ENCODE measurements around a stretch of chr2.

- PRO-cap = no peak
Measured at GRCh38 chr2:241674164-241675207, 12.1 kb downstream of the DTYMK start.

DNA sequence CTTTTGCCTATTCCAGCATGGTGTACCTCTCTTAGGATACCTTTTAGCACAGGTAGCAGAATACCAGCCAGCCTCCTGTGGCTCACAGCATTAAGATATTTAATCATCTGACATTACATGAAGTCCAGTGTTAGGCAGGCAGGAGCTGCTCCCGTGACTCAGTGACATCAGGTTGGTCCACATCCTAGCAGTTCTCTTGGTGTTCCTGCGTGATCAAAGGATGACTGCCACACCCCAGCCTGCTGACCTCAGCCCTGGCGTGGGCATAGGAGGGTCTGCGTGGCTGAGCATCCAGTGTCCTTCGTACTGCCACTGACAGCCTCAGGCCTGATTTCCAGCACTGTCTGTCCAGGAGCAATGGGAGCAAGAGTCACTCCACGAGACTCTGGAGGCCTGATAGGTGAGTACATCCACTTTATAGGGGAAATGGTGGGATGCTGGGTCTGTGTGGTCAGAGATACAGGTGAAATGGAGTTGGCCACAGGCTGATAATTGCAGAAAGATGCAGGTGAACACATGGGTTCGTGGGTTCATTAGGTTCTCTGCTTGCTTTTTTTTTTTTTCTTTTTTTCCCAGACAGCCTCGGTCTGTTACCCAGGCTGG lies 3.7 kb upstream of the DTYMK start:
- PRO-cap = no peak

- PRO-cap = no peak
Measured at GRCh38 chr2:241702872-241703508, 1.2 kb downstream of the ING5 start.

DNA sequence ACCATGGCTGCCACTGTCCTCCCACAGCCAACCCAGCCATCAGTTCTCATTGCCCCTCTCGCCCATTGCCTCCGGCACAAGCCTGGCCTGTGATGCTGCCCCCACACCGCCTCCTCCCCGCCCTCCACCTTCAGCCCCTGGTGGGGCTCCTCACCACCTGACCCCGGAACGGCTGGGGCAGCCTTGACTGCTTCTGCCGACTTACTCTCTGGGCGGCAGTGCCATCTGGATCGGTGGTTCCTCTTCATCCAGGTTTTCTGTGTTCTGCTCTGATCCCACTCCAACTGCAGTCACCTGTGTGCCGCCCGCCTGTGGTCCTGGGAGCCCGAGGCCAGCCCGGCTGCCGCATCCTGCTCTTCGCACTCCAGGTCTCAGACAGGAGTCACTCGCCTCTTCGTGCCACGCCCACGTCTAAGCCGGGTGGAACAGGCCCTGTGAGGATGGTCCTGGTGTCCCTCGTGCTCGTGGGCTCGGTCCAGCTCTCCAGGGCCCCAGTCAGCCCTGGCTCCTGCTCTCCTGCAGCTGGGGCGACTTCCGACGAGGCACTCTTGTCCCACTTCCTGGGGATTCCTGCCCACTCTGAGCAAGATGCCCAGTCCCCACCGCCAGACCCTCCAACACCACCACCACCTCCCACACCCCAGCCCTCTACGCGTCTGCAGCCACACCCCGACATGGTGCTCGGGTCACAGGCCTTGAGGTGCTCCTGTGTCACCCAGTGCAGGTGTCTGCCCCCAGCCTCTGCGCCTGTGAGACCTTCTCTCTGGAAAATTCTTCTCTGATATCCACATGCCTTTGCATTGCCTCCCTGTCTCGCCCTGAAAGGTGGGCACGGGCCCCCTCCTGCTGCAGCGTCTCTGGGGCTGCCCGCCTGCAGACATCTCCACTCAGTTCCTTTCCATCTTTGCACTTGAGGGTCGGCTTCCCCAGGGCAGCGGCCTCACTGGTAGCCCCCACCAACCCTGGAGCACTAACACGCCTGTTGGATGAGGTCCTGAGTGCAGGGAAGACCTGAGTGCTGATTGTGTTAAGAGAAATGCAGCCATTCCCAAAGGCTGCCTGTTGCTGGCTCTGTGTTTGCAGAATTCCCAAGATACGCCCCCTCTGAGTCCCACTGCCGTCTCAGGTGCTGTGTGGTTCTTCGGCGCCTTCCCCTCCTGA lies 14.5 kb downstream of the D2HGDH start:
- PRO-cap = no peak

GRCh38 chr2:241778086-241778653 lies 1.5 kb downstream of the GAL3ST2 start:
- PRO-cap = no peak

DNA sequence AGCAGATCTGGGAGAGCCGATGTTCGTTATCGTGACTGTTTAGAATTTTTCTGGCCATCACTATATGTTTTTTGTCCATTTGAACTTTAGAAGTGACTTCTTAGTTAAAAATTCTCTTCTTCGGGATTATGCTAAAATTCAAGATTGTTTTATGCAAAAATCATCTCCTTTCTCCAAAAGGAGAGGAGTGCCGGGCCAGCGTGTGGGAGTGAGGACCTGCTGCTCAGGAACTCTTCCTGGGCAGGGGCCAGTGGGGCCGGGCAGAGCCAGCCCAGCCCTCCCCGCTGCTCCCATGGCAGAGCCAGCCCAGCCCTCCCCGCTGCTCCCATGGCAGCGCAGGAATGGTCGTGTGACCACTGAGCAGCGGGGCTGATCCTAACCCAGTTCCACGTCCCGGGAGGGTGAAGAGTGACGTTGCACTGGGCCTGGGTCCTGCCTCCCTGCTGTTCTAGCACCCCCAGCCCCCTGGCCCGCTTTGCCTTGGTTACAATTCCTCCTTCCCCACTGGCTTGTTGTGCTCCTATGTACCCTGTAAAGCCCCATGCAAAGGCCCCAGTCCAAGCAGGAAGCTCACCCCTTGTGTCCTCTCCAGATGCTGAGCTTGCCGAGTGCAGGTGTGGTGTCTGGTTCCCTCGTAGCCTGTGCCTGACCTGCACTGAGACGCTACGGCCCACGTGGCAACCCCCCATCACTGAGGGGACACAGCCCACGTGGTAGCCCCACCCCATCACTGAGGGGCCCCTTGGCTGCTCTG lies 11.5 kb upstream of the NEU4 start:
- PRO-cap = no peak

DNA sequence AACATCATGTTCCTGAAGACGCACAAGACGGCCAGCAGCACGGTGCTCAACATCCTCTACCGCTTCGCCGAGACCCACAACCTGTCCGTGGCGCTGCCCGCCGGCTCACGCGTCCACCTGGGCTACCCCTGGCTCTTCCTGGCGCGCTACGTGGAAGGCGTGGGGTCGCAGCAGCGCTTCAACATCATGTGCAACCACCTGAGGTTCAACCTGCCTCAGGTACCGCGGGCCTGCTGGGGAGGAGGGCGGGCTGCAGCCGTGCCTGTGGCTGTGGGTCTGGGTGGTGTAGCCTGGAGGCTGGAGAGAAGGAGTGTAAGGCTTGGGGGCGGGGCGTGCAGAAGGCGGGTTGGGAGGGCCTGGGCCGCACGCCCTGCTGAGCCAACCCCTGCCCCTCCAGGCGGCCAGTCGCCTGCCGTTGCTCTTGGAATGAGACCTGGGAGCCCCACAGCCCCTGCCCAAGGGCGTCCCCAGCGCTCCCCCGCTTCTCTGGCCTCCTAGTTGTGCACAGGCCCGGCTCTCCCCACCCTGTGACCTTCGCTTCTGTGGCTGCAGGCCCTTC lies 7.1 kb upstream of the NEU4 start:
- PRO-cap = no peak

- PRO-cap = no peak
Measured at GRCh38 chr2:241804417-241805347, 4.3 kb upstream of the NEU4 start.

DNA sequence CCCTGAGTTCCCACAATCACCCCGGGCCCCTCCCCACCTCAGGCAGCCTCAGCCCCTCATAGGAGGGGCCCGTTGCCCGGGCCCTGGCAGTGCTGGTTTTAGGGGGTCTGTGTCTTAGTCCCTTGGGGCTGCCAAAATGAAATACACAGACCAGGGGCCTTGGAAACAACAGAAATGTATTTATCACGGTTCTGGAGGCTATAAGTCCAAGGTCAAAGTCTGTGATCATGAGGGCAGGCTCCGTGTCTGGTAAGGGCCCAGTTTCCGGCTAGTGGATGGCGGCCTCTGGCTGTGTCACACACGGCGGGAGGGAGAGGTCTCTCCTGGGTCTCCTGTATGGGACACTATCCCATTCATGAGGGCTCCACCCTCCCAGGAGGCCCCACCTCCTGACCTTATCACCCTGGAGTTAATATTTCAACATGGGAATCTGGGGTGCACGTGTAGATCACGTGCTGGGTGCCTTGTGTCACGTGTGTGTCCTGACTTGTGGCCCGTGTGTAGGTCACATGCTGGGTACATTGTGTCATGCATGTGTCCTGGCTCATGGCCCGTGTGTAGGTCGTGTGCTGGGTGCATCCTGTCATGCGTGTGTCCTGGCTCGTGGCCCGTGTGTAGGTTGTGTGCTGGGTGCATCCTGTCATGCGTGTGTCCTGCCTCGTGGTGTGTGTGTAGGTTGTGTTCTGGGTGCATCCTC lies 9.9 kb downstream of the NEU4 start:
- PRO-cap = no peak

- PRO-cap = no peak
Measured at GRCh38 chr2:241867255-241867773, 2.2 kb upstream of the RTP5 start.

- PRO-cap = no peak
Measured at GRCh38 chr2:241915376-241915978, 15.2 kb upstream of the FAM240C start.

DNA sequence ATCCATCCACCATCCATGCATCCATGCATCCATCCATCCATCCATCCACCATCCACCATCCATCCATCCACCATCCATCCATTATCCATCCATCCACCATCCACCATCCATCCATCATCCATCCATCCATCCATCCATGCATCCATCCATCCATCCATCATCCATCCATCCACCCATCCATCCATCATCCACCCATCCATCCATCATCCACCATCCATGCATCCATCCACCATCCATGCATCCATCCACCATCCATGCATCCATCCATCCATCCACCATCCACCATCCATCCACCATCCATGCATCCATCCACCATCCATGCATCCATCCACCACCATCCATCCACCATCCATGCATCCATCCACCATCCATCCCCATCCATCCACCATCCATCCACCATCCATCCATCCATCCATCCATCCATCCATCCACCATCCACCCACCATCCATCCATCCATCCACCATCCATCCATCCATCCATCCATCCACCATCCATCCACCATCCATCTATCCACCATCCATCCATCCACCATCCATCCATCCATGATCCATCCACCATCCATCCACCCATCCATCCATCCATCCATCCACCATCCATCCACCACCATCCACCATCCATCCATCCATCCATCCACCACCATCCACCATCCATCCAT lies 89.8 kb upstream of the FAM240C start:
- PRO-cap = no peak

- PRO-cap = no peak
Measured at GRCh38 chr2:241997553-241998121, 97.4 kb upstream of the FAM240C start.

Measured in natural killer cell (primary cell).